SJSA1 (cell line): ENCODE results near the gene TSC22D1.

- RAMPAGE, long total RNA, result no peak
Measured at GRCh38 chr13:44107568-44108205, 53.4 kb downstream of the SMIM2 start.

DNA sequence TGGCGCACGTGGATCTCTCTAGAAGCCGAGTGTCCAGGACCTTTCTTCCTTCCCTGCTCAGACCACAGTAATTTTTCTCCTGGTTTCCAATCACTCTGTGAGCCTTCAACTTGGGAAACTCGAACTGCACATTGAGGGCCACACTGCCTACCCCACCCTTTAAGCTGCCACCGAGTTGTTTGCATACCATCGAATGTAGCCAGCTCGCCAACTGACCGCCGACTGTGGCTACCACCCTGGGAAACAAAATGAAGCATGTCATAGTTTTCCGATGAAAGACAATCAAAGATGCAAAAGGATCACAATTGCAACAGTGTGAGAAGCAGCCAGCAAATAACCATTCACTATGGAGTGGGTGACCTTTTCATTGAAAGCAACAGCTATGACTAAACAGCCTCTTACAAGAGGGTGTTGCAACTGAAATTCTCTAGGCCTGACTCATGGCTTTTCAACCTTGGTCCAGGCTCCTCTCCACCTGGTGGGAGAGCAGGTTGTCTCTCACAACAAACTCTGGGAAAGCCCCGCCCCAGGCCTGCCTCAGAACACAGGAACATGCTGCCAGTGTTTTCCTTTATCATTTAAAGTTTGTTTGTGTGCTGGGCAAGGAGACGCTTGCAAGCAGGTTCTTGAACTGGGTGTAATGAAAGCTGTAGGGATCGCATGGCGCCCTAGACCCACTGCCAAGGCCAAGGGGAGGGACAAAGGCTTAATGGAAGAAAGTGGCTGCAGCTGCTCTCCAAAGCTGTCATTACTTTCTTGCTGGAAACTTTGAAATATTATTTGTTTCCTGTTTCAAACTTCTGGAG lies 70.9 kb upstream of the SMIM2 start:
- RAMPAGE, long total RNA, result no peak

- RAMPAGE, long total RNA, result no peak
Measured at GRCh38 chr13:44267802-44268583, 105.6 kb upstream of the SERP2 start.

- RAMPAGE, long total RNA, result no peak
Measured at GRCh38 chr13:44331760-44332310, 41.8 kb upstream of the SERP2 start.

- RAMPAGE, long total RNA, result no peak
Measured at GRCh38 chr13:44393339-44393925, 19.8 kb downstream of the SERP2 start.

- RAMPAGE, long total RNA, result no peak
Measured at GRCh38 chr13:44414208-44414602, 40.6 kb downstream of the SERP2 start.

DNA sequence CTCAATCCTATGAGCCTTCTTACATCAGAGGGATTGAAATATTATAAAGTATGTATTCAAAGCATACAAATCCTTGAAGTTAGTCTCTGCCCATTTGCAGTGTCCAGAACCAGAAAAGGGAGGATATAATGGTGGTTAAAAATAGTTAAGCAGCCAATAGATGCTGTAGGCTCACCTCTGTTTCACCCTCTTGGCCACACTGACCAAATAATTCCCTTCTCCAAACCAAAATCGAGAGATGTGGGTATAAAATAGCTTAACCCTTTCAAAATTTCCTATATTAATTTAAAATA lies 64.1 kb downstream of the SERP2 start:
- RAMPAGE, long total RNA, result no peak

DNA sequence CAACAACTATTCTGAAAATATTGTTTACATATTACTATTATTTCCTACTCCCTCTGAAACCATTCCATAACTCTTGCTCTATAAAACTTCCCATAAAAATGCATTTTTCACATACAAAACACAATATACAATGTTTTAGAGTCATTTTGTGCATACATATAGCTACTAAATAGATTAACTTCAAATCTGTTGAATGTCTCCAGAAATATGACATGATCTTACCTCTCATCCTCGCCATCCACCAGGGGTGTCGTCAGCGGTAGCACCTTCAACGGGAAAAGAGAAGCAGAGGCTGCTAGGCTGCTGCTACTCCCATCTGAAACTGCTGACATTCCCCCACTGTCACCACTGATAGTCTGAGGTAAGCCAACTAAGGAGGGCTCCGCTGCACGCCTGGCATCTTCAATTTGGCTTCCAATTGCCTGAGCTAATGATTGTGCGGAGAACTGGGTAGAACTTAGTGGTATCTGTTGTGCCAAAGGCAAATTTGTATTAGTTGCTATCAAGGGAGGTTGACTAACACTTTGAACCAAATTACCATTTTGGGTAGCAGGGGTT lies 3.1 kb downstream of the TSC22D1 start:
- RAMPAGE, long total RNA, result no peak

- RAMPAGE, long total RNA, result no peak
Measured at GRCh38 chr13:44576300-44576878, at the start of gene TSC22D1. Gene TSC22D1, minus strand, starts transcription at chr13:44576330.

DNA sequence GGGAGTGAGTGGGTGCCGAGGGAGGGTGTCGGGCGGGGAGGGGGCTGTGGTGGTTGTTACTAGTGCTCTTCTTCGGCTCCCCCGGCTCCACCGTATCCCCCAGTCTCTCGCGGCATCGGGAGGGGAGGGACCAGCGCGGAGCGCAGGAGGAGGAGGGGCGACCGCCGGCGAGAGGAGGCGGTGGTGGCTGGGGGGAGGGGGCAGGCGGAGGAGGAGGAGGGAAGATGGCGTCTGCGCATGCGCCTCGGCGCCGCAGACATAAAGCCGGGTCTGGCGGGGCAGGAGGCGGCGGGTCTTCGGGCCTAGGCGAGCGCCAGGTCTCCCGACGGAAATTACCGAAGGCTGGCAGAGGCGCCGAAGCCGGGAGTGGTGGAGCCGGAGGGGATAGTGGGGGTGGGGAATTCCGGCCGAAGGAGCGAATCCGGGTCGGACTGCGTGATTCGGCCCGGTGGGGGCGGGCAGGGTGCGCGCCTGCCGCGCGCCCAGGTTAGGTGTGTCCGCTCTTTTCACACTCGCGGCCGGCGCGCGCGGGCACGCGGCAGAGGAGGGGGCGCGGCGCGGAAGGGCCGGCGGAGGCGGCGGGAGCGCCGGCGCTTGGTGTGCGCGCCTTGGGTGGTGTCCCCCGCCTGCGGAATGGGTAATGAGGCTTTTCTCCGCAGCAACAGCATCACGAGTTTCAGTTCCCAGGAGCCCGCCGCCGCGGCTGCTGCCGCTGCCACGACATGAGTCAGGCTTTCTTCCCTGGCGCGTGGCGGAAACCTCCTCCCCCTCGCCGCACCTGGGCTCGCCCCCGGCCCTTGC lies 1.3 kb upstream of the TSC22D1 start:
- RAMPAGE, long total RNA, result no peak

DNA sequence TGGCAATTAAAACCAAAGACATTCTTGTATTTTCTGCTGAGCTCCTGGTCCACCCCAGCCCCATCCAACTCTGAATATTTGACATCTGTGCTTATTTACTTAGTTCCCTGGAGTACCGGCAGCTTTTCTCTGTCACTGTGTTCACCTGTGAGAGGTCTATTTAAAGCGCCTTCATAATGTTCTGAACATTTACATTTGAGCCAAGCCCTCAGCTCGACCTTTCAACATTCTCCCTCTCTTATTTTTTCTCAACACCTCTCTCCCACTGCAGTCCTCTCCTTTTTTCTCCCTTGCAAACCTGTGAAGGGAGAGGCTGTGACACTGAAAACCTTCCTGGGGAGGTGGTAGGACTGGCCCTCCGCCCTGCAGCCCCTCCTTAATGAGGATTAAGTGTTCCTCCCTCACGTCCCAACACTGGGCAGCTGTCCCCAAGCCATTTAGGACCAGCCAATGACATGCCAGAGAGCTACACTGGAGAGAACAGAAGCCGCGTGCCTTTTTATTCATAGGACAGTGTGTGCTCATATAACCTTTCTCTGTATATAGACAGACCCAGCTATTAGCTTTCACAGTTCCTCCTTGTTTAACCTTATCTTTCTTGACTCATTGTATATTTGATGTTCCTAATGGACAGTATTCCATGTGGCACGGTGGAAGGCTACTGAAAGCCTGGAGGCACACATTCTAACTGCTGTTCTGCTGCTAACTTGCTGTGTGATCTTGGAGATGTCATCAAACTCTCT lies 134.8 kb downstream of the NUFIP1 start:
- RAMPAGE, long total RNA, result no peak

GRCh38 chr13:44870418-44871183 lies 118.7 kb downstream of the NUFIP1 start:
- RAMPAGE, long total RNA, result no peak

- RAMPAGE, long total RNA, result no peak
Measured at GRCh38 chr13:44969867-44970253, 19.4 kb downstream of the NUFIP1 start.

DNA sequence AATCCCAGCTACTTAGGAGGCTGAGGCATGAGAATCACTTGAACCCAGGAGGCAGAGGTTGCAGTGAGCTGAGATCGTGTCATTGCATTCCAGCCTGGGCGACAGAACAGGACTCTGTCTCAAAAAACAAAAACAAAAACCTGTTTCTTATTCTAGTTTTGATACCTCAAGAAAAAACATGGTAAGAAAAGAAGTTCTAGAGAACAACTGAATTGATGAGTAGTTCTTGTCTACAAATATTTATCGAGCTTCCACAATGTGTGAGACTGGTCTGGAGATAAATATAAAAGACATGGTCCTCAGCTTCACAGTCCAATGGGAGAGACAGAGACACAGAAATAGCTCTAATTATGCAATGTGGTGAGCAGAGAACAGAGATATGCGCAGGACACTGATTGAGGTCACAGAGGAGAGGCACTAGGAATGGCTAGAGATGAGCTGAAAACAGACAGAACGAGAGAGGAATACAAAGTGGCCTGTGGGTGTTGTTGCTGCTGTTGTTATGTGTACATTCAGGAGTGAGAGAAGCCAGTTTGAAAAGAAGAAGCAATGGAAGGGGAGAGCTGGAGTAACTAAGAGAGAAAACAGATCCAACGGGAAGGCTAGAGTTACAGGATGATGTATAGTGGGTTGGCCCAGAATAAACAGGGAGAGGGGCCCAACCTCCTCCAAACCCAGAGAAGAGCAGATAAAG lies 53.2 kb downstream of the GPALPP1 start:
- RAMPAGE, long total RNA, result no peak

DNA sequence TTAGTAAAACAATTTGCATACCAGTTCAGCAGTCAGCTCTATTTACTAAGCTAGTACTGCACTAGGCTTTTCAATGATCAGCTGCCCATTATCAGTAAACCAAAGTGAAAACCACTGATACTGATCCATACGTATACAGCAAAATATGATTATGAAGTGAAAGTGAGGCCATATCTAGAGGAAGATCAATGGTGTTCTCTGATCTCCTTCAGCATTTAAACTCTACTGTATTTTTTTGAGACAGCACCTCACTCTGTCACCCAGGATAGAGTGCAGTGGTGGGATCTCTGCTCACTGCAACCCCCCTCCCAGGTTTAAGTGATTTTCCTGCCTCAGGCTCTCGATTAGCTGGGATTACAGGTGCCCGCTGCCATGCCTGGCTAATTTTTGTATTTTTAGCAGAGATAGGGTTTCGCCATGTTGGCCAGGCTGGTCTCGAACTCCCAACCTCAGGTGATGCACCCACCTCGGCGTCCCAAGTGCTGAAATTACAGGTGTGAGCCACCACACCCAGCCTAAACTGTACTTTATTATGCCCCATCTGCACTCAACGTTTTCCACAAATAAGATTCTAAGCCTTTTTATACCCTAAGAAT lies 3.0 kb downstream of the TPT1 start:
- RAMPAGE, long total RNA, result no peak

DNA sequence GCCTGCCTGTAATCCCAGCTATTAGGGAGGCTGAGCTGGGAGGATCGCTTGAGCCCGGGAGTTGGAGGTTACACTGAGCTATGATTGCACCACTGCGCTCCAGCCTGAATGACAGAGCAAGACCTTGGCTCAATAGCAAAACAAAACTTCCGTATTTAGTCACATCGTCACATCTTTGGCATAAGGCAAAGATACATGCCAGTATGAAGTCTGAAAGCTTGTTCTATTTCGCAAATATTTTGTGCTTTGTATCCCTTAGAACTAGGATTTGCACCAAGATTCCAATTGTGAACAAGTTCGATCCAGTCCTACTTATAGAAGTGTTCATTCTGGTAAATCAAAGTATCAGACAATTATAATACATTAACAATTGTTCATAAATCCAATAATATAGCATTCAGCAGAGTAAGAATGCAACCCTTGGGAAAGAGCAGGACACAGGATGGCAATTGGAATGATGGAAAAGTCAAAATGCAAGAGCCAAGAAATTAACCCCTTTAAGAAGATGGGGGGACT lies 1.3 kb upstream of the TPT1 start:
- RAMPAGE, long total RNA, result no peak

GRCh38 chr13:45367991-45368490 lies 27.1 kb upstream of the TPT1 start:
- RAMPAGE, long total RNA, result no peak

- RAMPAGE, long total RNA, result no peak
Measured at GRCh38 chr13:45378706-45379356, 37.8 kb upstream of the TPT1 start.

DNA sequence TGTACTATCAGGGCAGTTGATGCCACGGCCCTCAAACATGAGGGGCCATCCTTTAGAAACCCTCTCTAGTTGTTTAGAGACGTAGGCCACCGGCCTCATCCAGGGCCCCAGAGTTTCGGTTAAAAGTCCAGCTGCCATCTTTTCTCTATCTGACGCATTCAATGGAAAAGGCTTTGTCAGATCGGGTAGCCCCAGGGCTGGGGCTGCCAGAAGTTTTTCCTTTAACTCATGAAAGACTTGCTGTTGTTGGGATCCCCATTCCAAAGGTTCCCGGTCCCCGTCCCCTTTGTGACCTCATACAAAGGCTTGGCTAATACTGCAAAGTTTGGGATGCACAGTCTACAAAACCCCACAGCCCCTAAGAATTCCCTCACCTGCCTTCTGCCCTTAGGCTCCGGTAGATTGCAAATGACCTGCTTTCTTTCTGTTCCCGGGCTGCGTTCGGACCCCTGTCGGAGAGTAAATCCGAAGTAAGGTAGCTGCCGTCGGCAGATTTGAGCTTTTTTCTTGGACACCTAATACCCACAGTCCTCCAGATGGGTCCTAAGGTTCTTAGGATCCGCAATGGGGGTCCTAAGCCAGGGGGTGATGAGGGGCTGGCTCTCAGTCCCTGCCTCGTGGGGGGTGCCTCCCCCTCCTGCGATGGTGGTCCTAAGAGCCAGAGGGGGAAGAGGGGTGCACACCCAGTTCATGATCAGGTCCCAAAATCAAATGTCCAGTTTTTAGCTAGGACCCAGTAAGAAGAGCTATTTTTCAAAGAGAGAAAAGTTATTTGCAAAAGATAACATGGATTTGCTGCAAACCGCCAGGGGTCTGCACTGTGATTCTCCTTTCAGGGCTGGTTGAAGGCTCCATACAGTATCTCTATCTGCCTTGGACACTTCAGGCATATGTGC lies 34.6 kb downstream of the SLC25A30 start:
- RAMPAGE, long total RNA, result no peak

DNA sequence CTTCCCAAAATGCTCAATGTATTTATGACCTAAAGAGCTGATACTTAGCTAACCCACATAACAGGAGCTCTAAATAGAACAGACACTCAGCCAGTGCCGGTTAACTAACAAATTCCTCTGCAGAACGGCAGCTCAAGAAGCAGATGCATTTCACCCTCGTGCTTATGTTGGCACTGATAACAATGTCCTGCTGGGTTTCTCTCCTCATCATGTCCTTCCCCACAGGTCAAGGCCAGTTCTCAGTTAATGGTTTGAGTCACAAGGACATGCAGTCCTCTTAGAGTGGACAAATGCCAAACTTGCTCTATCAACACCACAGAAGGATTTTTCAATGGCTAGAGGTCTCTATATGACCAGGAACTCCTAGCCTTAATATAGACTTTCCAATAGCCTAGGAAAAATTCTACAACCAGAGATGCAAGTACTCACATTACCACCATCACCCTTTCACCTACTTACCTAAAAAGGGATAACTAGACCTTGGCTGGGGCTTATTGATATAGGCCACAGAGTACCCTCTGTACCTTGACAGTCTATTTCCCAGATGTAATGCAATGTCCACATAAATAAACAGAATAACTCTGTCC lies 22.3 kb upstream of the SLC25A30 start:
- RAMPAGE, long total RNA, result no peak